ENCODE data around the genes SNX18, CCNO and ANKRD55.

GRCh38 chr5:54390605-54391140 is 64.8 kb upstream of the HSPB3 start:
- PRO-cap: no peak

GRCh38 chr5:54517271-54518150 is at the start of gene SNX18:
TSS of gene SNX18 (plus strand) at chr5:54517759.
- PRO-cap: bidirectional peak, plus-strand start at chr5:54517759, minus-strand start at chr5:54517745

DNA sequence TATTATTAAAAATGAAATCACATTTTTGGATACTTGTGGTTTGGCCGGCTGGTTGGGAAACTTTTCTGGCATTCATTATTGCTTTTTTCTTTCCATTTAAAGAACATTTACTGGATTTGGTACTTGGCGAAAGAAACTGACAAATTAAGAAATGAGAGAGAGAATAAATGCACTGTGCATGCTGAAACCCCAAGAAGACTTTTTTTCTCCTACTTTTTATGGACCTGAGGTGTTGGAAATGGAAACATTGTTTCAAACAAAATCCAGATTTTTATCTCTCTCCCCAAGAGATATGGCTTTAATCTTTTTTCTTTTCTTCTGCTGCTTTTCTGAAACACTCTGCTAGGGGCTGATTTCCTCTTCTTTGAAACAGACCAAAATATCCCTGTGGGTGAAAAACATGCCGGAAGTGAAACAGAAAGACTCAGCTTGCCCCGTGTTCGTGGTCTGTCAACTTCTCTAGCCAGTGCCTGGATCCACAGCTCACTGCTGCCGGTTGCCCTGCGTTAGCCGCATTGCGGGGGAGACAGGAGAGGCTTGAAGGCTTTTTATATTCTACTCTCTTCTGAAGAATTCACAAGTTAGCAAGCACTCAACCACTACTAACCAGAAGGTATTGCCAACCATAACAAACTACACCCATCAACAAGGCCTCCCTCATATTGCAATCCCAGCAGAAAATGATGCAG is 128.6 kb downstream of the SNX18 start:
- PRO-cap: no peak

GRCh38 chr5:54651634-54652214 is 134.2 kb downstream of the SNX18 start:
- PRO-cap: no peak

- PRO-cap: no peak
Measured at GRCh38 chr5:54673396-54674393, 156.1 kb downstream of the SNX18 start.

DNA sequence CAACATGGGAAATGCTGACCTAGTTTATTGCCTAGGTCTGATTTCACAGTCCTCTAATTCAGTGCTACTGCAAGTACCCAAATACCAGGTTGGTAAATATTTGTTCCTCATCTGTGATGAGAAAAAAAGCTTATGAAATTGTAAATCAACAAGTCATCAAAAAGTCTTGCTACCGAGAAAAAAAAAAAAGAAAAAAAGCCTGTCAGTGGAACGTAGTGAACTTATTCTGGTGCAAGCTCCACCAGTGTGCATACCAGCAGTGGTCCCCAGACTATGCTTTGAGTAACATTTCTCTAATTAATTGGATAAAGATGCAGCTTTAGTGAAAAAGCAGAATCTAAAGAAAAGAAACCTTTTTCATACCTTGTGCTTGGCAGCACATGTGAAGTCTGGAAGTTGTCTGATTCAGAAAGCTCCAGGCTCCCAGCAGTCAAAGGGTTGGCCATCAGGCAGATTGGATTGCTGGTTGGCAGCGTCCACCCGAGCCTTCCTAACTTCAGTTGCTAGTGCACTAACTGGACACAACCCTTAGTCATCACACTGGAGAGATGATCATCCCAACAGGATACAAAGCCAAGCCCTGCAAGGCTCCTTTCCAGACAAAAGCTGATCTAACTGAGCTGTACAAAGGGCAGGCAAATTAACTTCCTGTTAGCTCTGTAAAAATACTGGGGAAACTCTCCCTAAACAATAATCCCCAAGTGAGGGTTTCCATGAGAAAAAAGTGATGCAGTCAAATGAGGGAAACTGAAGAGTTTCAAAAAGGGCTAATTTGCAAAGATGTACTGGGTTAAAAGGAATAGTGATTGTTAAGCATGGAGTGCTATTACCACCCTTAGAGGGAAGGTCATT is 185.5 kb downstream of the SNX18 start:
- PRO-cap: no peak

- PRO-cap: no peak
Measured at GRCh38 chr5:54742207-54742953, 224.8 kb downstream of the SNX18 start.

DNA sequence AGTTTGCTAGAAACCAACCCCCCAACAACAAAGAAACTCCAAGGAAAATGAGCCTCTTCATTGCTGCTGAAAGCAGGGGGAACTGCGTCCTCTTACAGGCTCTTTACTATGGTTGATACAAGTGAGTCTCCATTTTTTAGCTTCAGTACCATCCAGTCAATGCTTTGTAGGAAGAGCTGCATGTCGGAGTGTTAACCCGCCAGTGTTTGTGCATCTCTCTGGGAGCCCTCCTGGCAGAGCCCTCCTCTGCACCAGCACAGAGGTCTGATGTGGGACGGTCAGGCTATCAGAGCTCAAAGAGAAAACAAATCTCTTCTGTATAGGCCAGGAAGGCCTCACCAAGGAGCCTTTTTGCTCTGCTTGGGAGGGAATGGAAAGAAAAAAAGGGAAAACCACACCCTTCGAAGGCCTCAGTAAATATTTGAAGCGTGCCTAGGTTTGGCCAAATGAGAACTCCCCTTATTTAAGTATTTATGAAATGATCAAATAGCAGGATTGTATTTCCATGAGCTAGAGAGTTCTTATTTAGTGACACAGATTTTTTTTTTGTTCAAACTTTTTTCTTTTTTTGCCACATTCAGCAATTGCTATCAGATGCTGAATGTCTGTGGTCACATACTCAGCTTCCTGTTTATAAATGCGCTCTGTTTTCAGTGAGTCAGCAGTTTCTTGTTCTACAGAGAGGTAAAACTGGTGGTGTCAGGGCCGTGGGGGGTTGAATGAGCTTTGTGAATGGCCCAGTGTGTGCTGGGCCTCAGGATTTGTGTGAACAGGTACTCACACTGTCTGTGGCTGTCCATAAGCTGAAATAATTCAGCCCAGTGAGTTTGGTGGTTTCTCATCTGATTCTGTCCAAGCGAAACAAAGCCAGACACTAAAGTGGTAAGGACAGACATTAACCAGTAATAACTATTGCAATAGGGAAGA is 226.6 kb downstream of the SNX18 start:
- PRO-cap: no peak

DNA sequence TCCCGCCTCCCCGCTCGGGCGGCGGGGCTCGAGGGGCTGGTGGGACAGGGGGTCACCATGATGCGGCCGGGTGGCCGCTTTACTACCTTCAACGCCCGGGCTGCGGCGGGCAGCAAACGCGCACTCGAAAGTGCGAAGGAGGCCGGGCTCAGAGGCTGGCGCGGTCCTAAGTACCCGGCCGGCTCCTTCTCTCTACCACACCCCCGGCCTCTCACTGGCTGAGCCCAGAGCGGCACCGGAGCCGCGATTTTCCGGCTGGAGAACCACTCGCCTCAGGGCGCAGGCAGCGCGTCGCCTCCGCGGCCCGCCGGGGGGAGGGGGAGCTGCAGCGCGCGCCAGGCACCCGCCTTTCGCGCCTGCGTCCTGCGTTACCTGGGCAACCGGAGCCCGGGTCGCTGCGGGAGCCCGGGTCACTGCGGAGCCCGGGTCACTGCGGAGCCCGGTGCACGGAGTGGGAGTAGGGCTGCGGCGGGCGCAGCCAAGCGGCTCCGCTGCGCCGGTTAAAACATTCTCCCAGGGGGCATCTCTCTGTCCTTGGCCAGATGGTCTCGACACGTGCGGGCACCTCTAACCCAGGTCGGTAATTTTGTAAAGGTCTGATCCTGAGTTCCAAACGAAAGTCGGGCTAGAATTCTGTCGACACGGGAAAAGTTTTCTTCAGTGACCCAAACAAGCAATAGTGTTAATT is at the start of gene CCNO:
CCNO (minus strand) TSS at position 144 of the 688 bp plus-strand sequence.
- PRO-cap: no peak

DNA sequence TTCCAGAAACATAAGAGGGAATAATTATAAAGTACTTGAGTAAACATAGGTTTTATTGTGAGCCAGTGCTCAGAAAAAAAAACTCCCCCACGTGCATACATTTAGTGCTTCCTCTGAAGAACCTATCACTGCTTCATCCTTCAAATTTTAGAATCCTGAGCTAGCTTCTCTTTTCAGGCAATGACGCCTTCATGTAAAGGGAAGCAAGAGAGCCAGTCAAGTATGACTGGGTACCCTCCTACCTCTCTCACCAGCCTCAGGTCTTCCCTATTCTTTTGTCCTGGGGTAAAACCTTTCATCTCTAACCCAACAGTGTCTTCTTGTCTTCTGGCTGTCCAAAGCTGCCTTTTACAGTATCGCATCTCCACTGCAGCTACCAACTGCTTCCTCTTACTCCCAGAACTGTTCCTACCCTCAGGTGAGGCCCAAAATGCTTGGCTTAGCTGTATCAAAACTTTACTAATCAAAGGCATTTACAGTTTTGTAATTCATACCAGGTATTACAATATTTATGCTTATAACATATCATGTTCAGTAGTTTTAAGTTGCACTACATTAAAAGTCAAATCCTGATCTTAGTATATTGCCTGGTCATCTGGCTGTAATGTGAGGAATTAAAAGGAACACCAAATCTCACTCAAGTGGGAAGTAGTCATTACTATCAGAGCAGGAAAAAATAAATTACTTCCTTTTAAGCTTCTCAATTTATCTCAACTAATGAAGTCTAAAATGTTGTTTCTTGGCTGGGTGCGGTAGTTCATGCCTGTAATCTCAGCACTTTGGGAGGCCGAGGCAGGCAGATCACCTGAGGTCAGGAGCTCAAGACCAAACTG is 31.8 kb downstream of the PLPP1 start:
- PRO-cap: no peak

DNA sequence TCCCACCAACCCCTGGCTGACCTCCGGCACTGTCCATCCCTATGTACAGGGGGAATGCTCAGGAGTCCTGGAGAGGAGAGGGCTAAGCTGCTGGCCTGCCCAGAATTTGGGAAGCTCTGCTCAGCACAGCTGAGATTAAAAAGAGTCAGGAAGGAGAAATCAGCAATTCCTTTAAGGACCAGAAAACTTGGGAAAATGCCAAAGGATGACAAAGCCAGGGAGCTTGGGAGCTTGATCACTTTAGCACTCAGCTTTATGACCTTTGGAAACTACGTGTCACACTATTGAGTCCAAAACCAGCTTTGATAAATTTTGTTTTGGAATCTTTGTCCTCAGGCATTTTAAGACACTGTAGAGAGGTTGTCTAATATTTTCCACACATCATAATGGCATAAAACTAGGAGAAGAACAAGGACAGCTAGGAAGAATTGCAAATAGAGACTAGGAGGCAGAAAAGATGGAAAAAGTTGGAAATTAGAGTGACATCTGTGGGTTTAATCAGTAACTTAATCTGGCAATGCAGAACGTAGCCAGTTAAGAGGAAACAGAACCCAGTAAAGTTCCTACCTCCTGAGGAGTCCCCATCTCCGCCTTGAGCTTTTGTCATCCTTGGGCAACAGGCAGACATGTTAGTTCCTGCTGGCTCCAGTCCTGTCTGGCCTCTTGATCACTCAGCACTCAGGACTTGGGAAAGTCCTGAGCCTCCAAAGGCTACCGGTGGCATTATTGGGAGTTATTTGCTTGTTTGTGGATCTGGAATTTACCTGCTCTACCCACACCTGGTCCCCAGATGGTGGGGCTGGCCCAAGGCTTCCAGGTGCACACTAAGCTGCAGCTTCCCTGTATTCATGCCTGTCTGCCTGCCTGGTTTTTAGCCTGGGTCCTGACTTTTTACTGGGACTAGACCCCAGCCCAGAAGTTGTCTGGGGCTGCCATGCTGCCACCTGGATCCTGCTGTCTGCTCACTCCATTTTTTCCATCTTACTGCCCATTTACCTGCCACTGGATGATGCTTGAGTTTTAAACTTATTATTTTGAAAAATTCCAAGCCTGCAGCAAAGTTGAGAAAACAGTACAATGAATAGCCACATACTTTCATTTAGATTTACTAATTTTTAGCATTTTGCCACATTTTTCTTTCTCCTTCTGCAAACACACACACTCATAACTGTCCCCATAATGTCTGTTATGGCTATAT is 62.8 kb upstream of the PLPP1 start:
- PRO-cap: bidirectional peak, plus-strand start at position 533 of the sequence, minus-strand start at position 257 of the sequence; unidirectional peak, plus-strand start at position 789 of the sequence

GRCh38 chr5:55933401-55933800 is 61.4 kb downstream of the IL6ST start:
- PRO-cap: no peak

- PRO-cap: no peak
Measured at GRCh38 chr5:55938881-55939540, 55.8 kb downstream of the IL6ST start.

DNA sequence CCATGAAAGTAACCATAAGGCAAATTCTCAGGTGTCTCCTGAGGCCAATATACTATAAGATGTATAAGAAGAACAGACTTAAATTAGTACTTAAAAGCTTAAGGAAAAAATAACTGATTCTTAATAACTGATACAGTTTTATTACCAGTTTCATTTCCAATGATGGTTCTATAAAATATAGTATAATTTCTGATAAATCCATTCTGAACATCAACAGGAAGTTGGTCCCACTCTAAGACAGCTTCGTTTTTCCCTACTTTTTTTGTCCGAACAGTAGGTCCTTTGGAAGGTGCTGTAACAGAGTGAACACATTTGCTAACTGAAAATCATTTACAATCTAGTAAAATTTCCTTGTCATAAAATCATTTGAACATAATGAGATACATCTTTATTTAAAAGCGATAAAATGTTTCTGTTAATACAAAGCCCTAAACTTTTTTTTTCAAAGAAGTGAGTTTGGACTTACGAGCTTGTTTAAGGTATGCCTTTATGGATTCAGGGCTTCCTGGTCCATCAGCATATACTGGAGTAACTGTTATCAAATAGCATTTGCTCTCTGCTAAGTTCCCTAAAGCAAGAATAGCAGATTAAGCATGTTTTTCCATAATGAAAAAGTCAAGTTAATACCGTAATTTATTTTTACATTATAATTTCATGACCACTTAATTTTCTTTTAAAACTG is 42.8 kb downstream of the IL6ST start:
- PRO-cap: no peak

DNA sequence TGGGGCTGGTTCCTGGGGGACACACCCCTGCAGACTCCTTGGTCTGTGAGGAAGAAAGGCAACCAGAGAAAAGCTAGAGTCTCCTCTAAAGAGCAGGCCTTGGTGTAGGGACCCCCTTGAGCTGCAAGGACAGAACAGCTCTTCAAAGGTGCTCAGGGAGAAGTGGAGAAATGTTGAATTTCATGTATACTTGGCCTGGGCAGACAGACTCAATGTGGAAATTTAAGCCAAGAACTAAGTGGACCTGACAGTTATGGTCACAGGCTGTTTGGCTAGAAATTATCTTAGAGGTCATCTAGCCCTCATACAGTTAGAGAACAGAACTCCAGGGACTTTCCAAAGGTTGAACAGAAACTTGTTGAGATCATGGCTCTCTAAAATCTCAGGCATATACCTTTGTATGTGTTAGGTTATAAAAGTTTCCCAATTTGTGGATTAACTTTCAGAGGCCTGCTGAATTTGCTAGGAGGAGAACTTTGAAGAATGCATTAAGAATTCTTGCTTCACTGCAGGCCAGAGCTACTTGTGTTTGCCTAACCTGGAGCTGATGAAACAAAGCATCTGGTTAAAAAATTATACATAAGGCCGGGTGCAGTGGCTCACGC is 35.1 kb upstream of the IL6ST start:
- PRO-cap: no peak

DNA sequence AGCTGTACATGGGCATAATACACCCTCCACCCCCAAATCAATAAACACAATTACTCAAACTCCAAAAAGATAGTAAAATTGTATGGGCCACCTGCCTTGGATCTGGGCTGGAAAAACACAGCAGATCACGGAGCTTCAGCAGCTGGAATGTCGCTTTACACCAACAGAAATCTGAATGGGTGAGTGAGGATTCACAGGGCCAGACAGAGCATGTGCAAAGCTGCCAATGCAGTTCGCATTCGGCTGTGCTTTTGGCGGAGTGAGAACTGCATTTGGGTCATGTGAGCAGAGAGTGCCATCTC is at the start of gene ANKRD55:
ANKRD55 (minus strand) TSS at position 185 of the 302 bp plus-strand sequence.
- PRO-cap: no peak

- PRO-cap: no peak
Measured at GRCh38 chr5:56272171-56272664, 39.1 kb upstream of the ANKRD55 start.

DNA sequence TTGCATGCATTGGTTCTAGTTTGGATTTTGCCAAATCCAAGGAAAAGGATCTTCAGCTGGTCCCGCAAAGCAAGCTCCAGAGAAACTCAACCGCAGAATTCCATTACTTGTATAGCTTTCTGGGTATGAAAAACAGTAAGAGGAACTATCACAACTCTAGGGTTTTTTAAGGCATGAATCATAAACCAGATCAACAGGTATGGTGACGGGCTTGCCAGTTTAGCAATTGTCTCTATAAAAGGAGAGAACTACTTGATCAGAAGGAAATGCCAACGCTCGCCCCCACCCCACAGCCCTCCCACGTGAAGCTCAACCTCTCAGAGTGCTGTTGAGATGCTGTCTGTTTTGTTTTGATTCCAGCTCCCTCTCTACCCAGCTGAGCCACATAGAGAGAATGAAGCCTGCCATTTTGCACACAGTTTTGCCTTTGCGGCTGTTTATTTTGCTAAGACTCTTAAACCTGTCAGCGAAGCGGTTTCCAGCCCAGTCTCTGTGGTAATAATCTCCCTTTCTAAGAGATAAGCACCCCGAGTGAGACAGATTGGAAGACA is 257.8 kb upstream of the ANKRD55 start:
- PRO-cap: no peak

GRCh38 chr5:56659973-56660432 is 155.3 kb upstream of the MAP3K1 start:
- PRO-cap: no peak

DNA sequence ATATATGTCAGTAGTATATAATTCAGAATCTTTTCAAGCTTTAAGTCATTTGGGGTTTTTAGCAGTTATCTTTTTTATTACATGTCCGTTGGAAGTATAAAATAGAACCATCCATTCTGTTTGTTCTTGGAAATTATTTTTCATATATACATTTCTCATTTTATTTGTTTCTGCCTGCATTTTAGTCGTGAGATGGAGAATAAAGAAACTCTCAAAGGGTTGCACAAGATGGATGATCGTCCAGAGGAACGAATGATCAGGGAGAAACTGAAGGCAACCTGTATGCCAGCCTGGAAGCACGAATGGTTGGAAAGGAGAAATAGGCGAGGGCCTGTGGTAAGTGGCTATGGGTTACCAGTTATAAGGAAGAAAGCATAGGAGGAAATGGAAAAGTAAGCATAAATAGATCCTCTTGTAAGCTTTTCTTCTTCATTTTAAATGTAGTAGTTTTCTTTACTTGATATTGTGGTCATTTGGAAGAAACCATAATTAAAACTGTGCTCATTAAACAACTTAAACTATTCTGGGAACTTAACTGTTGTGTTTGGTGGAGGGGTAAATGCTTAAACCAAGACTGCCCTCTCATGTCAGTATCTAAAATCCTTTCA is 41.2 kb downstream of the MAP3K1 start:
- PRO-cap: no peak